Subcutaneous adipose tissue (tissue), 3 donors: ENCODE results near the gene TMA16.

GRCh38 chr4:158163797-158164555 lies 8.8 kb downstream of the GASK1B start:
- PRO-cap, result no peak
- RAMPAGE, long total RNA, 3 experiments, result no peak in any of the 3 experiments

GRCh38 chr4:158168449-158169055 lies 4.3 kb downstream of the GASK1B start:
- PRO-cap, result no peak
- RAMPAGE, long total RNA, 3 experiments, result no peak in any of the 3 experiments

GRCh38 chr4:158169390-158169827 lies 3.4 kb downstream of the GASK1B start:
- PRO-cap, result no peak
- RAMPAGE, long total RNA, 3 experiments, result no peak in any of the 3 experiments

- PRO-cap, result no peak
- RAMPAGE, long total RNA, 3 experiments, result no peak in any of the 3 experiments
Observed at GRCh38 chr4:158670615-158671756, 701 bp downstream of the C4orf46 start.

DNA sequence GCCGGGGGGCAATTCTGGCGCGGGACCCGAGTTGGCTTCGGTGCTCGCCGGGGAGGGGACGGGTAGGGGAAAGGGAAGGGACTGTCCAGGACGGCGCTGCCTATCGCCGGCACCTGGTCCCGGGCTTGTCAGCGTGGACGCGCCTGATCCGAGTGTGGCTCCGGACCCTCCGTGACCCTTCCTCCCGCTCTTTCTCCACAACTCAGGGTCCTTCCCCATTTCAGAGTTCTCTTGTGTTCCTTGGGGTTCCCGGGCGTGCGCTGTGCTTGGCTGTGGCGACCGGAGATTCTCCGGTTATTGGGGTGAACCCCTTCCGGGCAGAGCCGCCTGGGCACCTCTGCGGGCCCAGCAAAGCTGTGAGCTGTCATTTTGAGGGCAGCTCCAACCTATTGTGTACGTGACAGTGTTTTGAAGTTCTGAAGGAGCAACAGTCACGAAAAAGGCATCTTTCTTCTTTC lies 533 bp downstream of the FNIP2 start:
- PRO-cap, result unidirectional peak, minus-strand start at position 395 of the sequence
- RAMPAGE, long total RNA, 3 experiments, result no peak in any of the 3 experiments

- PRO-cap, result no peak
- RAMPAGE, long total RNA, 3 experiments, result no peak in any of the 3 experiments
Observed at GRCh38 chr4:158769788-158770028, 882 bp downstream of the FNIP2 start.

- PRO-cap, result no peak
- RAMPAGE, long total RNA, 3 experiments, result no peak in any of the 3 experiments
Observed at GRCh38 chr4:158824622-158825285, 55.9 kb downstream of the FNIP2 start.

DNA sequence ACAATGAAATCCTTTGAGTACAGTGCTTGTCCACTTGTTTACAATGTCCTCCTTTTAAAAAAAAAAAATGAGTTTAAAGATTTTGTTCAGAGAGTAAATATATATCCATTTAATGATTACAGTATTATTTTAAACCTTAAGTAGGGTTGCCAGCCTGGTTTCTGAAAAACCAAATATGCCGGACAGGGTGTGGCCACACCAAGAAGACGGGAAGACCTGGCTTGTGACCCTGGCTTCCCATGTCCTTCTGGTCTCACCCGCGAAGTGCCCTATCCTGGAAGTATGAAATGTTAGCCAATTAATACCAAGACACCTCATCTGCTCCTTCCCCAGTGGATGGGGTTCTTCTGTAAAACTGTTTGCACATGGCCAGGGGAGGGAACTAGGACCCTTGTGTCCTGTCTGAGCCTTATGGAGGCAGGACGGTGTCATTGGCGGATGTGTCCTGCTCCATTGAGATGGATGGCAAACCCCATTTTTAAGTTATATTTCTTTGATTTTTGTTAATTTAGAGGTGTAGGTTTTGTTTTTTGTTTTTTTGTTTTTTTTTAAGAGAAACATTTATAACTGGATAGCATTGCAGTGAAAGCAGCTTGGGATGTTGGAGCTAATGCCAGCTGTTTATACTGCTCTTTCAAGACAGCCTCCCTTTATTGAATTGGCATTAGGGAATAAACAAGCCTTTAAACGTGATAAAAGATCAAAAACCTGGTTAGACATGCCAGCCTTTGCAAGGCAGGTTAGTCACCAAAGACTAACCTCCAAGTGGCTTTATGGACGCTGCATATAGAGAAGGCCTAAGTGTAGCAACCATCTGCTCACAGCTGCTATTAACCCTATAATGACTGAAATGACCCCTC lies 256.0 kb downstream of the RAPGEF2 start:
- PRO-cap, result no peak
- RAMPAGE, long total RNA, 3 experiments, result no peak in any of the 3 experiments

- PRO-cap, result no peak
- RAMPAGE, long total RNA, 3 experiments, result no peak in any of the 3 experiments
Observed at GRCh38 chr4:159382727-159383359, 280.0 kb downstream of the RAPGEF2 start.

GRCh38 chr4:159397919-159398398 lies 295.1 kb downstream of the RAPGEF2 start:
- PRO-cap, result no peak
- RAMPAGE, long total RNA, 3 experiments, result no peak in any of the 3 experiments

DNA sequence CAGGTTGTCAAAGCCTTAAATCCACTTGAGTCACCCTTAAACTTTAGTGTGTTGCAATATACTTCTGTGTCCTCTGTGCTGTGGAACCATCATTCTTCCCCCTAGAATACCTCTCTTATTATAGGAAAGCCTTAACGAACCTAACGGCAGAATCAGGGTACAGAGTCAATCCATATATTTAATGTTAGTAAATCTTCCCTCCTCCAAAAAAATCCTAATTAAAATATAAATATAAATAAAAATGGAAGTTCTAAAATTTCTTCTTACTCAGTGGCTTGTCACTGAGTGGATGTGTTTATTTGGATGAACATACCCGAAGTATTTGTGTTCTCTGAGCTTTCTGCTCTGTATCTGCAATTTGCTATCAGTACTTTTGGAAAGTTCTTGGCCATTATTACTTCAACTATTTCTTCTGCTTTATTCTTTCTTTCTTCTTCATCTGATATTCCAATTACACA lies 19.3 kb upstream of the NAF1 start:
- PRO-cap, result unidirectional peak, minus-strand start at position 213 of the sequence
- RAMPAGE, long total RNA, 3 experiments, result no peak in any of the 3 experiments

GRCh38 chr4:163494343-163495510 lies at the start of gene TMA16:
TMA16 (plus strand) TSS chr4:163494690.
- PRO-cap, result bidirectional peak, plus-strand start at chr4:163494690, minus-strand start at chr4:163494563; bidirectional peak, plus-strand start at chr4:163494997, minus-strand start at chr4:163495038
- RAMPAGE, long total RNA, 3 experiments, result start-site peak on the plus strand in 3 of 3 experiments, at chr4:163494489-163494725 at its widest, 33 to 468 reads per replicate

GRCh38 chr4:163543208-163543687 lies 48.8 kb downstream of the TMA16 start:
- PRO-cap, result no peak
- RAMPAGE, long total RNA, 3 experiments, result no peak in any of the 3 experiments

- PRO-cap, result no peak
- RAMPAGE, long total RNA, 3 experiments, result no peak in any of the 3 experiments
Observed at GRCh38 chr4:163611531-163612566, 117.4 kb downstream of the TMA16 start.

DNA sequence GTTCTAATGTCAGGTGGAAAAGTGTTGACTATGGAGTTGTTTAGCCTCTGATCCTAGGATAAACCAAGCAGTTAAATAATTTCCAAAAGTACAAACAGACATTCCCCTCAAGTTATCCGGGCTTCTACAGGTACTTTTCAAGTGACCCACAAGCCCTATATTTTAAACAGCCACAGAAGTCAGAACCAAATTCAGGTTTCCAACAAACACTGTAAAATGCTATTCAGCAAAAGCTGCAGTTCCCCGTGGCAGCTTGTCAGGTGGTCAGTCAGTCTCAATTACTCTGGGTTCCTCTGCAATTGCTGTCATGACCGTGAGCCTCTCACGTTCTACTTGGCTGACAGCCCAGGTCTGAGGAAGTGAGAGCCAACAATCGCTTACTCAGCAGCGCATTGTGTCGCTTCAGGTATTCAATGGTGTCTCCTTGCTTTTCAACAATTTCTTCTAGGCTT lies 25.7 kb downstream of the TRIM75 start:
- PRO-cap, result no peak
- RAMPAGE, long total RNA, 3 experiments, result no peak in any of the 3 experiments

- PRO-cap, result no peak
- RAMPAGE, long total RNA, 3 experiments, result no peak in any of the 3 experiments
Observed at GRCh38 chr4:165222021-165222324, 14.6 kb downstream of the KLHL2 start.

- PRO-cap, result no peak
- RAMPAGE, long total RNA, 3 experiments, result no peak in any of the 3 experiments
Observed at GRCh38 chr4:165246575-165247833, 32.5 kb downstream of the GK3 start.

GRCh38 chr4:165301805-165302373 lies 22.4 kb upstream of the GK3 start:
- PRO-cap, result no peak
- RAMPAGE, long total RNA, 3 experiments, result no peak in any of the 3 experiments

DNA sequence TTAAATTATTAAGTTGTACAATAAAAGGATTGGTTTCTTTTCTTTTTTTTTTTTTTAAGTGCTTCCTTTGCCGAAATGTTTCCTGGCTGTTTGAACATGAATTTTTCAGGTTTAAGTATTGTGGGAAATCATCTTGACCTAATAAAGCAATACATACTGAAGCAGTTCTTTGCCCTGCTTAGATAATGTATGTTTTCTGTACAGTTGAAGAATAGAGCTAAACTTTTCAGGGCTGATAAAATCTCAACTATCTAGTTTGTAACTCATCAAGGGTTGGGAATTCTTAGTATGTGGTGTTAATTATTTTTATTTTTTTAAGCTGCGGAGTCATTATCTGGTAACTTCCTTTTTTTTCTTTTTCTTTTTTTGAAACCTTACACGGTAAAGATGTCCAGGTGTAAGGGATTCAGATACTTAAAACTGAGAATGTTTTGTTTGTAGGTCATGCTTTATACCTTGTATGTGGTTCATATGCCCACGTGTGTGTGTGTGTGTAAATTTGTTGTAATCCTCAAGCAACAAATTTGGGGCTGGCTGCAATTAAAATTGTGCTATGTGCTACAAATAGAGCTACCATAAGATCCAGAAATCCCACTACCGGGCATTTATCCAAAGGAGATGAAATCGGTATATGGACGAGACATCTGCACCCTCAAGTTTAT lies 15.8 kb downstream of the MSMO1 start:
- PRO-cap, result no peak
- RAMPAGE, long total RNA, 3 experiments, result no peak in any of the 3 experiments

- PRO-cap, result no peak
- RAMPAGE, long total RNA, 3 experiments, result no peak in any of the 3 experiments
Observed at GRCh38 chr4:166042442-166043019, 169.5 kb downstream of the TLL1 start.